ENCODE results near the gene OPTC.

GRCh38 chr1:202184693-202185329 is 8.8 kb upstream of the LGR6 start:
- RRBS, result no CpG with 5 or more reads among the region's 21 CpGs

DNA sequence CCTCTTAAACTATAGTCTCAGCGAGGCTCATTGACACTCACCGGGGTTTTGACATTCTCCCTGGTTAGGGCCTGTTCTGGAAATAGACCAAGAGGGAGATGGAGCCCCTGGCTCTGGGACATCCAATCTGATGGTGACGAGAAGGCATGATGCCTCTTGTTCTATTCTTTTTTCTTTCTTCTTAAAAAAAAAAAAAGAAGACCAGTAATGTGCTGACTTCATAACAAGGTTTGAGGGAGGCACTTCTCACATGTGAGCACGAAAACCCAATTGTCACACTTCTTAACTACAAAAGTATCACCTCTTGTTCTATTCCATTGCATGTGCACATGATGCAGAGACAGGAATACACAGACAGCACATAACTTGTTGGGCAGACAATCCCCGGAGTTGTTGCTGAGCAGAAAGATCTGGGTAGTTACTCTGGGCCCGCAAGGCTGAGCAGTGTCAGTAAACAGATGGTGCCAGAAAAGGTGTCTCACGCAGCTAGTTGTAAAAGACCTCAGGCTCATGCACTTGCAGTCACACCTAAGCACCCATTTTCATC is 3.9 kb downstream of the LGR6 start:
- RRBS, result no CpG with 5 or more reads among the region's 7 CpGs

GRCh38 chr1:202462455-202462614 is 113.8 kb downstream of the PPP1R12B start:
- RRBS, result no CpG with 5 or more reads among the region's 2 CpGs

DNA sequence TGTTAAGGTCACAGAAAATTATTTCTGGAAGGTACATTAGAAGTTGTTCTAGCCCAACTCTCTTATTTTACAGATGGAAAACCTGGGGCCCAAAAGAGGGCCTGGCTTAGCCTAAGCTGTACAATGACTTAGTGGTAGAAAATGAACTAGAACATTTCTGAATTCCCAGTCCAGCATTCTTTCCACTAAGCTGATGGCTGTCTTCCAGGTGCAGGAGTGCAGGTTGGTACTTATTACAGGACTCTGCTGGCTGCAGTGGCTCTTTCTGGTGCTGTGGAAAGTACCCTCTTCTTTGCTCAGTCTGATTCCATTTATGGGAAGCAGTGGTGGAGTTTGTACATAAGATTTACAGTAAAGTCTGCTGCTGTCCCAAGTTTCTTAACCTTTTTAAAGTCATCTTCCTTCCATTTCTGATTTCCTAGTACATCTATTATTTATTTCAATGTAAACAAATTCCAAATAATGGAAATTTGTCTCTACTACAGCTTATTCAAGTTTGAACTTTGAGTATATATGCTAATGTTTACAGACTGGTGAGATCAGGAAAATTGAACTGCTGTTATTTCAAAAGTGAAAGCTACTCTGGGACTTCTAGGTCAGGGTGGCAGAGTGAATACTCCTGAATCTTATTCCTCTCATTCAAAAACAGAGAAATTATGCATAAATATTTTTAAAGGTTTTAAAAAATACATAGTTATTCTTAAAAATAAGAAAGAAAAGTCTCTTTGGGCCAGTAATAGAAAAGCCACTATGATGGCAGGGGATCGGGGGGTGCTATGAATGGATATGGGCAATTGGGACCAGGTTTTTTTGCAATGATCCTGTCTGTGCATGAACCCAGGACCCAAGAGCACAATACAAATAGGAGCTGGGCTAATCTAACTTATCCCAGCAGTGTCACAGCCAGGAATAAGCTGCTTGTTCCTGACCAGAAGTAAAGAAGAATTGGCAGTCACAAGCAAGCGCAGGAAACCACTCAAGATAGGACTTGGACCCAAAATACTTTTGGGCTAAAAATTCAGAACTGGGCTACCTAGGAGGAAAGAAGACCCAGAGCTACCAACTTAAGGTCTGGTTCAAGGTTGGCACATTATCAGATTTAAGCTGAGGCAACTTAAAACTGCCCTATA is 172.0 kb downstream of the PPP1R12B start:
- RRBS, result no CpG with 5 or more reads among the region's 2 CpGs

DNA sequence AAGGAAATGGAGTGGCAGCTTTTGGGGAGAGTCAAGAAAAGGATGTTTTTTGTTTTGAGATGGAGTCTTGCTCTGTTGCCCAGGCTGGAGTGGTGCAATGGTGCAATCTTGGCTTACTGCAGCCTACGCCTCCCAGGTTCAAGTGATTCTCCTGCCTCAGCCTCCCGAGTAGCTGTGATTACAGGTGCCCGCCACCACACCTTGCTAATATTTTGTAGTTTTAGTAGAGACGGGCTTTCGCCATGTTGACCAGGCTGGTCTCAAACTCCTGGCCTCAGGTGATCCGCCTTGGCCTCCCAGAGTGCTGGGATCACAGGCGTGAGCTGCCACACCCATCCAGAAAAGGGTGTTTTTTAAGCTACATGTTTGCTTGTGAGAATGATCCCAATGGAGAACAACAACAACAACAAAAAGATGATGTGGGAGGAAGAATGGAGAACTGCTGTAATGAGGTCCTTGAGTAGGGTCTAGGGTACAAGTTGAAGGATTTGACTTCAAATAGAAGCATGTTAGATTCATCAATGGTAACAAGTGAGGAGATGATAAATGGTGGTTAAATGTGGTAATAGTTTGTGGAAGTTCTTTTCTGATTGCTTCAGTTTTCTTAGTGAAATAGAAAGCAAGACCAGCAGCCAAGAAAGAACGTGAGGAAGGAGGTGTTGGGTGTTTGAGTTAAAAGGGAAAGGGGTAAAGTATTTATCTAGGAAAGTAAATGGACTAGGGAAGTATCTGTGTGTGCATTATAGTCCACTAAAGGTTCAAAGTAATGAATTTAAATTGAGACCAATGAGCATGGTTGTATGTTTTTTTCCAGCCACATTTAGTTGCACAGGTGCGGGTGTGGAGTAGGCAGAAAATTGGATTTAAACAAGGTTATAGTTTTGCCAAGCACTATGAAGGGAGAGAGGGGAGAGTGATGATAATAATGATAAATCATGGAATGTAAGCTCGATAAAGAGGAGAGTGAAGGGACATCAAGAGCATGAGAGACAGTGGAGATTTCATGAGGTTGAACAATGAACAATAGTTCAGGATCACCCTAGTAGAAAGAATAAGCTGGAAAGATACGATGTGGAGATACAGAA is 177.5 kb downstream of the PPP1R12B start:
- RRBS, result no CpG with 5 or more reads among the region's 11 CpGs

DNA sequence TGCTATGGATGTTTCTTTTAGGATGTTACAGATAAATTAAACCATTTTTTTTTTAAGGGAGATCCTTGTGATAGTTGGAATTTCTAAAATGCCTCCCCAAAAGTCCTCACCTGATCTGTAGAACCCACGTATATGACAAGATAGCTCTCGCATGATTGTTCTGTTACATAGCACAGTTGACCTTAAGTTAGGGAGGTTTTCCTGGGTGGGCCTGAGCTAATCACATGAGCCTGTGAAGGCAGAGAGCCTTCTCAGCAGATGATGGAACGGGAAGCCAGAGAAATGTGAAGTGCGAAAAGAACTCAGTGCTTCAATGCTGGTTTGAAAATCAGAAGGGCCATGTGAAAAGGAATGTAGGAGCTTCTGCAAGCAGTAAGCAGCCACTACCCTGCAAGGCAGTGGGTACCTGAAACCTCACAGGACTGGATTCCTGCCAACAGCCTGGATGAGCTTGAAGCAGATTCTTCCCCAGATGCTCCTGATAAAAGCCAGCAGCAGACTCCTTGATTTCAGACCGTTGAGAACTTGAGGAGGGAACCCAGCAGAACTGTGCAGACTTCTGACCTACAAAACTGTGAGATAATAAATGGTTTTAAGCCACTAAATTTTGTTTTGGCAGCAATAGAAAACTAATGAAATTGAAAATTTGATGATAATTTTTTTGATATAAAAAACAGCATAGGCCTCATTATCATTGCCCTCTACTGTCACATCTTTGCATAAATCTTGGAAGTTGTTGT is 158.6 kb downstream of the SYT2 start:
- RRBS, result no CpG with 5 or more reads among the region's 5 CpGs

GRCh38 chr1:202890454-202890861 is 1.5 kb upstream of the RABIF start:
- RRBS, result no CpG with 5 or more reads among the region's 5 CpGs

- RRBS, result no CpG with 5 or more reads among the region's 3 CpGs
These were observed 3.0 kb upstream of the RABIF start for GRCh38 chr1:202891862-202892506.

- RRBS, result no CpG with 5 or more reads among the region's 10 CpGs
These were observed 1.5 kb upstream of the TMEM183A start for GRCh38 chr1:203005607-203006045.

DNA sequence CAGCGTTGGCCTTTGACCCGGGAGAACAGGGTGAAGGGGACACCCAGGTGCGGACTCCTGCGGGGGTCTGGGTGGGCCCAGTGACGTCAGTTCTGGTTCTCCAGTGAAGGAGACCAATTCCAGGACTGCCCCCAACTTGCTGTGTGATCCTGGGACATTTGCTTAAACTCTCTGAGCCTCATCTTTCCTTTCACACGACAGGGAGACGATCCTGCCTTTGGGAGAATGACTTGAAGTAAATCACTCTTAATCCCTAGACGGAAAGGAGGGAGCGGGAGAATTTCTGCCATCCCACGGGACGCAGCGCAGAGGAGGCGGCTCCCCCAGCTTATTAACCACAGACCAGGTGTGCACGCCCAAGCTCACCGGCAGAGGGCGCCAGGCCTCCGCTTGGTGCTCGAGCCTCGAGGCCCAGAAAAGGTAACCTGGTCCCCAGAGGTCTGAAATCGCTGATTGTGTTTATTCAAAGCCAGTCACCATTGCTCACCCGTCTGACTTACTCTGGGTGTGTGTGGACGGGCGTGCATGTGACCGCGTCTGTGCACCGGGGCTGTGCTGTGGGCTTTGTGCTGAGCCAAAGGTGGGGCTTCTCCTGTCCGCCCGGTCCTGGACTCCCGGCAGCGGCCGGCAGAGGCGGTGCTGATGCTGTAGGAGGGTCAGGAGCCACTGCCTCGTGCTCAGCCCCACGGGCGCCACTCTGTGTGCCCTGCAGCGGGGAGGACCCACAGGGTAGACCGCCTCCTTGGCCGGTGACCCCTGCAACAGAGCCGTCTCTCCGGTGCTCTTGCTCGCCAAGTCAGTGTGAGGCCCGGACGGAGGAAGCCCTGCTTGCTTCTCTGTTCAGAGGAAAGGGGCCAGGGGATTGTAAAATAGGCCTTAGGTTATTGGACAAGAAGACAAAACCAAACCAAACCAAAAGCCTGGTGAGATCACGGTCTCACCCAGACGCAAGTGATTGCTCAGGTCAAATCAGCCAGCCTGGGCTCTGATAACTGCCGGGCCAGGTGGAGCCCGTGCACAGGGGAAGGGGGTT is 32.1 kb upstream of the BTG2 start:
- RRBS, result 7% methylated on average over 3 of the region's 47 CpGs

- RRBS, result no CpG with 5 or more reads among the region's 2 CpGs
These were observed 28.0 kb upstream of the BTG2 start for GRCh38 chr1:203277382-203277740.

DNA sequence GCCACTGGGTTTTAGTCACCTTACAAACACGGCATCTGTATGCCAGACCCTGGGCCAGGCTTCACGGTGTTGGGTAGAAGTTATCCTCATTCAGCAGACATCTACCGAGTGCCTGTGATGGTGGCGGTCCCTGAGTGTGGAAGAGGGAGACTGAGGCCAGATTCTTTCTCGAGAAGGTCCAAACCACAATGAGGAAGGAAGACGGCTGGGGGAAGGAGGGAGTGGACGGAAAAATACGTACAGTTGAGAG is 893 bp upstream of the BTG2 start:
- RRBS, result no CpG with 5 or more reads among the region's 8 CpGs

DNA sequence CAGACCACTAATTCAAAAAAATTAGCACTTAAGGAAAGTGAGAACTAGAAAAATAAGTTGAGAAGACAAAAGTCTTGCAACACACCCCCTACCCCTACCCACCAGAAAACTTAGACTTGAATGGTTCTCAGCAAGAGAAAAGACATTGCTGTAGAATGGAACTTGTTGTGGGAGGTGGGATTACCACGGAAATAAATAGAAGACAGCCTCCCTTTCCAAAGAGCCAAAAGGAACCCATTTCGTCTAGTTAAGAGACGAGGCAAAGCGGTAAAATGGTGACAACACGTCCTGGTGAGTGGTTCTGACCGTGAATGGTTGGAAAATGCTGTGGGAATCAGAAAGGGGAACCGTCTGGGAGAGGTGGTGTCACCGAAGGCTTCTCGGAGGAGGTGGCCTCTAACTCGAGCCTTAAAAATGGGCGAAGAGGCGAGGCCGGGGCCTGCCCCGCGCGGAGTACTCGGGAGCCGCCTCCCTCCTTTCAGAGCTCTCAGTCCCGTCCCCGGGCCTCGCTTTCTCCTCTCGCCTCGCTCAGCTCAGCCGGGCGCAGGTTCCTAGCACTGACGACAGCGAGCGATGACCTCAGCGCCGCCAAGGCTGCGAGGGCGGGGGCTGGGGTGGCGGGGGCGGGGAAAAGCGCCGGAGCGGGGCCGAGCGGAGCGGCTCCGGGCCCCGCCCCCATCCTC is 427 bp upstream of the BTG2 start:
- RRBS, result 1% methylated on average over 17 of the region's 42 CpGs

DNA sequence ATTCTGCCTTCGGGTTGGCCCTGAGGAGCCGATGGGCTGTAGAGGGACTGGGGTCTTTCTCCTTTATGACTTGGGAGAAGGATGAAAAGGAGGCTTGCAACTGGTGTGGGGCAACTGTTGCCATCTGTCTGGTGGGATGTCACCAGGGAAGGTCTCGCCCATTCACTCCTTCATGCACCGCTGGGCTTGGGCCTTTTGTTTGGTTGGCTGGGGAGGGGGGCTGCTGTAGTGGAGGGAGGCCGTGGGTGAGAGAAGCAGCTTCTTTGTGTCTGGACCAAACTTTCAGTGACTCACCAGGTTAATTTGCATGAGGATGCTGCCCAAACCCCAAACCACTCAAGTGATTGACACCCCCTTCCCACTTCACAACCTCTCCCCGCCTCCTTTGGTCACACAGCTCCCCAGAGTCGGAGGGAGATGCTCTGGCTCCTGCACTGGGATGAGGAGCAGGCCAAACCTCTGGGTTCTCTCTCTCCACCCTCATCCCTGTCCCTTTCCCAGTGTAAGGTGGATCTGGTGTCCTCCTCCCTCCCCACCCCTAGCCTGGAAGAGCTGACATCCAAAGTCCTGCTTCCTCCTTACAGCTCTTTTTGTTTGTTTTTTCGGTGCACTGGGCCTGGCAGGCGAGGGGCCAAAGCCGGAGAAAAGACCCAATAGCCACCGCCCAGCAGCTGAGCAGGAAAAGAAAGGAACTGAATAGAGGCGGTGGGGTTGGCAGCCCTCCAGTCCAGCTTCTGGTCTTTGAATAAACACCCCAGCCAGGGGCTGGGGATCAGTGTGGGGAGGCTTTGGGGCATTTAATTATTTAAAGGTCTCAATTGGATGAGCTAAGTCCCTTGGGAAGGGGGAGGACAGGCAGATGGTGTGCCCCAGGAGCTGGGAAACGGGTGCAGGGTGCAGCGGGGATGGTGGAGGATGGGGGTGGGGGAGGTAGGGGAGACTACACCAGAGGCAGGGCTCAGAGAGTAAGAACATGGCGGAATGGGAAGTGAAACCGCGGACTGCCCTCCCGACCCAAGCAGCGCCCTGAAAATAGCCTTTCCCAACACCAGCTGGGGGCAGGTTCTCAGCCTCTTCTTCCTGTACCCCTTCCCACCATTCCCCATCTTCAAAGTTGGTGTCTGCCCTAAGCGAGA is 20.0 kb downstream of the BTG2 start:
- RRBS, result no CpG with 5 or more reads among the region's 20 CpGs

DNA sequence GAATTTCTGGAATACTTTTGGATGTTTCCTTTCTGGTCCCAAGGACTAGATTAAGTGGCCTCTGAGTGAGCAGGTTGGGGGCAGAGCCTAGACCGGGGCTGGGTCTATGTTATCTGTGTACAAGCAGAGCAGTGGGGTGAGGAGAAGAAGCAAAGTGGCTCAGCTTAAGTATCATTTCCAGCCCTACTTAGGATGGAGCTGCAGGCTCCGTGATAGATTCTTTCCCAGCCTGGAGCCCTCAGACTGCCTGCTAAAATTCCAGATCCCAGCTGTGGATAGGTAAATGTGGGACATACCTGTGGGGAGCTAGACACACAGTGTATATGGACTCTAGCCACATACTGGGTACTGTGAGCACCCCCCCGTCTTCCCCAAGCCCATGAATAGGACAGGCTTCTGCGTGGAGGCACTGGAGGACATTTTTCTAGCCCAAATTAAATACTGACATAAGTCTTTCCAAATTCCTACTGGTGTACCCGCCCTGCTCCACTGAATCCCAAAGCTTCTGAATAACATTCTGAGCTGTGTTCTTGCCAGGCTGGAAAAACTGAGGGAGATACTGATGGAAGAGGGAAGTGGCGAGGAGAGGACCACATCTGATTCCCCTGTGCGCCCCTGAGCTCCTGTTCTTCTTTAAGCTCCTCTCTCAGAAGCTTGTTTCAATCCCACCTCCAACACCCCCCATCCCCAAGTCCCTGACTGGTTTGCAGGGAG is 6.7 kb downstream of the FMOD start:
- RRBS, result no CpG with 5 or more reads among the region's 7 CpGs

DNA sequence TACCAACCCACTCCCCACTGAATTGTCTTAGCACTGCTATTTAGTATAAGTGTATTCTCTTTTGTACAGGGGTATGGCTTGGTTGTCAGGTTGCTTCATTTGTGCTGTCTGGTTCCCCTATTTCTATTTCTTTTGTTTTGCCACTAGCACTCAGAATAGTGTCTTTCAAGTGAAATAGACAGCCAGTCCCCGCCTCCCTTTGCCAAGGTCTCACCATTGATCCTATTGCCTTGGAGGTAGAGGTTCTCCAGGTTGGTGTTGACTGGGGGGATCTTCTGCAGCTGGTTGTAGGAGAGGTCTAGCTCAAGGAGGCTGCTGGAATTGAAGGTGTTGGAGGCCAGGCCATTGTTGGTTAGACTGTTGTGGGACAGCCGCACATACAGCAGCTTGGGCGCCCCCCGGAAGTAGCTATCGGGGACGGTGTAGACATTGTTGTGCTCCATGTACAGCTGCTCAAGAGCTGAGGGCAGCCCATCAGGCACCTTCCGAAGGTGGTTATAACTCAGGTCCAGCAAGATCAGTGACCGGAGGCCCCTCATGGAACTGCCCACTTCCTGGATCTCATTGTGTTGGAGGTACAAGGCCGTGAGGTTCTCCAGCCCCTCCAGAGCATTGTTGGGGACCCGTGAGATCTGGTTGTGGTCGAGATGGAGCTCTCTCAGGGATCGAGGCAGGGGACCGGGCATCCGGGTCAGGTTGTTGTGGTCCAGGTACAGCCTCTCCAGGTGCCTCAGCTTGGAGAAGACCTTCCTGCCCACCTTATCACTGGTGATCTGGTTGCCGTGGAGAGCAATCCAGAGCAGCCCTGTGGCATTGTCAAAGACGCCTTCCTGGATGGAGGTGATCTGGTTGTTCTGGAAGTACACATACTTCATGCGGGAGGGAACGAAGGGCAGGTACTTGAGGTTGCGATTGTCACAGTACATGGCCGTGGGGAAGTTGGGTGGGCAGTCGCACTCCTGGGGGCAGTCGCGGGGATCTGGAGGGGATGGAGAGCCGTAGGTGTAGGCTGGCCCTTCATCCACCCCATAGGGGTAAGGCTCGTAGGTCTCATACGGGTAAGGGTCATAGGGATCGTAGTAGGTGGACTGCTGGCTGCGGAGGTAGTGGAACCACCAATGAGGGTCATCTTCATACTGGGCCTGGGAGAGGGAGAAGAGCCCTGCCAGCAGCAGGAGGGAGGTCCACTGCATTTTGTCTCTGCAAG is 3.4 kb downstream of the FMOD start:
- RRBS, result no CpG with 5 or more reads among the region's 28 CpGs

GRCh38 chr1:203372734-203373078 is 21.8 kb upstream of the FMOD start:
- RRBS, result no CpG with 5 or more reads among the region's 3 CpGs

DNA sequence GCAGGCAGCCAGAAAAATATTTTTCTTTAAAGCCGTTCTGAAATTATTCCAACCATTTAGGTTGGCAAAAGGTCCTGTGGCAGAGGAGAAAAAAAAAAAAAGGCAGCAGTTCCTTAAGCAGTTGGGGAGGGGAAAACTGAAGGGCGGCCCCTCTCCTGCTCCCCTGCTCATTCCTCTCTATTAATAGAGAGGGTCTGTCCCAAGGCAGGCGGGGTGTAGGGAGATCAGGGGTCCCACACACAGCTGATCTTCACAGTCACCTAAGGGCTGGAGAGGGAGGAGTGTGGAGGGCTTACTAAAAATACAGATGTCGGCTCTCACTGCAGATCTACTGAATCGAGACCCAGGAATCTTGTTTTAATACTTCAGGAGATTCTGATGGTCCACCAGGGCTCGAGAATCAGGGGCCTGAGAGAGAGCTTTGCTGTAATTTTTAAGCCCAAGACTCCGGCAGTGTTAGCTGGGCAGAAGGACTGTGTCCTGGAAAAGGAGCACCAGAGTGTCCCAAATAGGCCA is 1.3 kb downstream of the PRELP start:
- RRBS, result no CpG with 5 or more reads among the region's 7 CpGs

- RRBS, result no CpG with 5 or more reads among the region's 5 CpGs
These were observed at the start of gene OPTC for GRCh38 chr1:203493913-203494288. Gene OPTC (plus strand): TSS chr1:203494153.

Measured in aortic smooth muscle cell (primary cell).